SEM (cell line): Measurements from ENCODE around the gene DSG3.

DNA sequence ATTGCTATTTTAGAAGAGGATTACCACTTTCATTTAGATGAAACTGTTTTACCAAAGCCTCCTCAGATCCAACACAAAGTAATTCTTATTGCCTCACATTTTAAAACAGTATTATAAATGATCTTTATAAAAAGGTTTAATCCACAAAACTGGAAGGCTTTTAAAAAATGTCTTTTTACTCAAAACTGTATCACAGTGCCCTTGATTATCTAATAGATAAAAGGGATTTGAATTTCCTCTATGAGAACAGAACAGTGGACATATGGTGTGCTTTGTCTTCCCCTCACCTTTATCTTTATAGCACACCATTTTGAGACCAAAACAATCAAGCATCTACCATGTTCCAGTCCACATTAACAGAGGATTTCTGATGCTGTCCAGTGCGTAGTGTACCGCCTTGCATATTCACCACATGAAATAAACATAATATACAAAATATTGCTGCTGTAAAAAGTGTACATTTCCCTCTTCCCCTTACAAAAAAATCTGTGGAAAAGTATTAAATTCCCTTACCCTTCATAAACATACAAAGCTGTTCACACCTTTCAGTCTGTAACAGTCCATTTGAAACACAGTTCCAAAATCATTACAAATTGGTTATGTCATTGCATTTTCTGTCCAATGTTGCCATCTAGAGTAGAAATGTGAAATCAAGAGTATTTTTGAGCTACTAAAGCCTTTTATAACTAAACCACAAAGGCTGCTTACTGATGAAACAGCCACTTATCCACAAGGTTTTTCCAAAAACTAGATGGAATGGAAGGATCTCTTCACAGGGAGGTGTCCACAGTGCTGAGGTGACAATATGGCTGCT lies 72.7 kb downstream of the SS18 start:
- PRO-cap: no peak

GRCh38 chr18:26052330-26052811 lies 38.0 kb downstream of the SS18 start:
- PRO-cap: no peak

- PRO-cap: unidirectional peak, plus-strand start at chr18:26656133; unidirectional peak, plus-strand start at chr18:26656178; unidirectional peak, plus-strand start at chr18:26656239; unidirectional peak, plus-strand start at chr18:26656521; bidirectional peak, plus-strand start at chr18:26656654, minus-strand start at chr18:26656576
These were observed 107.7 kb upstream of the KCTD1 start for GRCh38 chr18:26655832-26656726.

GRCh38 chr18:26657799-26658477 lies 109.6 kb upstream of the KCTD1 start:
- PRO-cap: no peak

- PRO-cap: no peak
These were observed 783 bp downstream of the AQP4 start for GRCh38 chr18:26864791-26865056.

DNA sequence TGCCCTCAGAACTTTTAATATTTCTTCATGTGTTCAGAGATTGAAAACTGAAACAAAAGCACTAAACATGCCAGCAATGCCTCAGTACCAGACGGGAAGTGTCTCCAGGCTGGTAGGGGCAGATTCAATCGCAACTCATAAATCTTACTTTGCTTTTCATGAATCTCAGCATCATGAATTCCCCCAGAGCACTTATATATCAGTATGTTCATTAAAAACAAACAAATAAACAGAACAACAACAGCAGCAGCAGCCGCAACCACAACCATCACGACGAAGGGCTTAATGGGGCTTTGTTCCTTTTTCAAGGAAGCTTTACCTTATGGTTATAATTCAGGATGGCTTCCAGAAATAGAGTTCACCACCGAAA lies 3.0 kb upstream of the AQP4 start:
- PRO-cap: no peak

GRCh38 chr18:27120943-27121390 lies 64.1 kb downstream of the CHST9 start:
- PRO-cap: no peak

DNA sequence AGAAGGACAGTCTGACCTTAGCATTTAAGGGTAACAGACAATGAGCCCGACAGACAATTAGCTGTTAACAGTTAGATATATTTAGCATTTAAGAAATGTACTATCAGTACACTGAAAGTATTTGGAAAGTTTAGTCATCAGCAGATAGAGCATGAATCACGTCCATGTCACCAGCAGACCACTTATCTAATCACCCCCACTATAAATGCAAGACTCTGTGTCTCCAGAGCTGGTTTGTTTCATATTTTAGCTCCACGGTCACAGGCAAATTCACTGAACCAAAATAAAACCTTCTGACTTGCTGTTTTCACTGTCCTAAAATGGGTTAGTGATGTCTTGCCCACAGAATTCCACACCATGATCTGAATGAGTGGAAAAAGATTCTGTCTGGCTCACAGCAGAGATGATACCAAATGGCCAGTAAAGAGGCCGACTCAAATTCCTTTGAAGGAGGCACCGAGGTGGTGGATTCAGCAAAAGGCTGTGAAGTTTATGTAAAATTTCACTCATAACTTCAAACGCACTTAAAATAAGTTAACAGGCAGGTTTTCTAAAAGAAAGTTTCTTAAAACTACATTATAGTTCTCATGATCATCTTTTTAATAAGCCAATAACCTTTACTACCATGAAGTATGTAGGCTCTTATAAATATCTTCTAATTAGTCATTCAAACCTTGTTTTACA lies 64.8 kb downstream of the CDH2 start:
- PRO-cap: no peak

GRCh38 chr18:28119829-28120057 lies 57.2 kb downstream of the CDH2 start:
- PRO-cap: no peak

- PRO-cap: no peak
These were observed 538.8 kb upstream of the CDH2 start for GRCh38 chr18:28715789-28716113.

- PRO-cap: no peak
These were observed 63.1 kb upstream of the DSC1 start for GRCh38 chr18:31225645-31226282.

DNA sequence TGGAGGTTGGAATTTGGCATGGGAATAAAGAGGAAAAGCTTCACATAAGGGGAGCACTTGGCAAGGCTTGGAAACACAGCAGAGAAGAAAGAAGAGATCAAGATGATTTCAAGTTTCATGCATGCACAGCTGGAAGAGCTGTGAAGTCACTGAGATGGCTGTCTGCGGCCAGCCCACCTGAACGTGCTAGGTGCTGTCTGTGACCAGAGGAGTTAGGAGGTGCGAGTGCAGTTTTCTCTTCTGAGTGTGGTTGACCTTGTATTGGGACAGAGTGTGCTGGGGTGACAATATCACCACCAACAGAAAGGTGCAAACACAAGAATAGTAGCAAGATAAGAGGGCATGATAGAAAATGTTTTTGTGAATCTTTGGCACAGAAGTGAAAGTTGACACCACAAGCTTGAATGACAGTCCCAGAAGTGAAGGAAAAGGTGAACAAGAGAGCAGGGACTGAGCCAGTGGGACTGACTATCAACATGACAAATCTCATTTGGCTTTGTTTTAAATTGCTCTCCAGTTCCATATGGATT lies 71.2 kb upstream of the DSC1 start:
- PRO-cap: no peak

- PRO-cap: no peak
These were observed 21.7 kb downstream of the DSG1 start for GRCh38 chr18:31339684-31340114.

- PRO-cap: no peak
These were observed 21.8 kb upstream of the DSG4 start for GRCh38 chr18:31354655-31355360.

DNA sequence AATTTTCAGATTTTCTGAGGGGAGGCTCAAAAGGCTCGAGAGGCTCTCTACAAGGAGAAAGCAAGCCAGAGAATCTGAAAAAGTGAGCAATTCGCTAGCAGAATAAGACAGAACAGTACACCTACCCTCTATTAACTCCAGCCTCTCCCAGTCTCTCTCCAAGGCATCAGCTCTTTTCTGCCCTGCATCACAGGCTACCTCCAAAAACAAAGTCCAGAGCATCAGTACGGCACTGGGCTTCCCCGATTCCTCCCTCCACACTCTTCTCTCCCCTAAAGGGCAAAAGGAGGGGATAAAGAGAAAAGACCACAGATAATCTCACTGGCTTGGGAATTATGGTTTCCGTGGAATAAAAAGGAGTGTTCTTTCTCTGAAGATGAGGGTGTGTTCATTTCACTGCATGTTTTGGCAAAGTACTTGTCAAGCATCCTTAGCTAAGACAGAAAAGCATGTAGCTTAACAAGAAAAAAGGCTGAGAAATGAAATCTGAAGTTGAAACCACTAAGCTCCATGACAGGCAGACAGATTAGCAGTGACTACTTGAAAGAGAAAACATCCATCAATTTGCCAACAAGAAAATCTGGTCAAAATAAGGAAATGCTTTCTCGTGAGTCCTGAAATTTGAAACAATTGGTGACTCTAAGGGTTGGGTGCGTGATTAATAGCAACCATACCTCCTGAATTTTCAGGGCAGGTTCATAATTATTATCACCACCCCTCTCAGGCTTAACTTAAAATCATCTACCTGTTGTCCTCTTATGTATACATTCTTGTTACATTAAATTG lies 20.6 kb upstream of the DSG3 start:
- PRO-cap: no peak

DNA sequence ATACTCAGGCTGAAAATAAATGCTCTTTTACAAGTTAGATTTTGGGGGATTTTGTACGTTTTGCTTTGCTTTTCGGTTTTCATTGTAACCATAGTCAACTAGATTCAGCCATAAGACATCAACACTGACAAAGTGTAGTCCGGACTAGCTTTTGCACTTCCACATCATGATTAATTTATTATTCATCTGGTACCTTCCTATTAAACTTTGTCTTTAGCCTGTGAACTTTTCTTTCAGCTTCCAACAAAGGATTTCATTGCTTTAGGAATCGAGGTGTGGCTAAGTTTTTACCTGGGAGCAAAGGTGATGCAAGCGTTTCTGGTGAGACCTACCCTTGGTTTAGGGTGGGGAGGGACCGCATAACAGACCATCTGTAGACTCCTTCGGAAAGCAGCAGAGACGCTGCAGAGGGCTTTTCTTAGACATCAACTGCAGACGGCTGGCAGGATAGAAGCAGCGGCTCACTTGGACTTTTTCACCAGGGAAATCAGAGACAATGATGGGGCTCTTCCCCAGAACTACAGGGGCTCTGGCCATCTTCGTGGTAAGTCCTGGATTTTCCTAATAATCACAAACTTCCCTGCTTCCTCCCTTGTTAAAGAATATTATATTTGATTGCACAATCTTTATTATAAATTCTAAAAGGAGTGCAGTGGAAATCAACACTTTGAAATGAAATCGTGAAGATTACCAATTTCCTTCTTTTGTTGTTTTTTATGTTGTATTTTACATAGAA lies at the start of gene DSG3:
Gene DSG3, plus strand, starts transcription at position 360 of the 736 bp plus-strand sequence.
- PRO-cap: no peak

GRCh38 chr18:31490325-31490876 lies 7.6 kb upstream of the DSG2 start:
- PRO-cap: no peak

GRCh38 chr18:31520596-31521336 lies 22.8 kb downstream of the DSG2 start:
- PRO-cap: no peak

GRCh38 chr18:31685054-31685612 lies 752 bp upstream of the B4GALT6 start:
- PRO-cap: bidirectional peak, plus-strand start at chr18:31685309, minus-strand start at chr18:31685280; bidirectional peak, plus-strand start at chr18:31685642, minus-strand start at chr18:31685468

DNA sequence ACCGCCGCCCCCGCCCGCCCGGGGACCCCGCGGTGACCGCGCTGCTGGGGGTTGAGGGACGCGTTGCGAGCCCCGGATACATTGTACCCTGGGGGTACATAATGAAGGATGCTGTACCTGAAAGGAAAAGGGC lies 1.1 kb upstream of the B4GALT6 start:
- PRO-cap: bidirectional peak, plus-strand start at position 30 of the sequence, minus-strand start outside the sequence